ENCODE results near the gene CFAP92.

- PRO-cap, result no peak
- RAMPAGE, long total RNA, result no peak
Measured at GRCh38 chr3:128575638-128576293, 74.9 kb downstream of the RPN1 start.

GRCh38 chr3:128653518-128654493 is 3.2 kb upstream of the RPN1 start:
- PRO-cap, result no peak
- RAMPAGE, long total RNA, result no peak

- PRO-cap, result no peak
- RAMPAGE, long total RNA, result no peak
Measured at GRCh38 chr3:128727470-128728147, 1.6 kb downstream of the RAB7A start.

GRCh38 chr3:128742672-128743274 is 16.8 kb downstream of the RAB7A start:
- PRO-cap, result no peak
- RAMPAGE, long total RNA, result no peak

DNA sequence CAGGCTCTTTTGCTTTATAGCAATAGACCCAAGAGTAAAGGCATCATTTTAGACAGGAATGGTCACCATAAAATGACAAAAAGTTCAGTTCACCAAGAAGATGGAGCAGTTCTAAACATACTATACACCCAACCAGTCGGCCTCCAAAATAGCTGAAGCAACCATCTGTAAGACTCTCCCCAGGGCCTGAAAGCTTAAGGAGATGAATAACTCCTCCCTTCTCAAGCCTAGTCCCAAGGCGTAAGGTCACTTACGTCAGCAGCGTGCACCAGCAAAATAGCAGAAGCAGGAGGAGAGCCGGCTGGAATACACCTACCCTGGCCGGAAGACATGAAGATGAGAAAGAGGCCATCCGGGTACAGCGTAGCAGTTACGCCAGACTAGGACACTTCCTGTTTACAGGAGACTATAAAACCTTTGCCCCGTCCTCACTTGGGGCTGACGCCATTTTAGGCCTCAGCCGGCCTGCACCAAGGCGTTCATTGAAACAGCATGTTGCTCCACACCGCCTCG is 2.6 kb downstream of the CFAP92 start:
- PRO-cap, result no peak
- RAMPAGE, long total RNA, result no peak

DNA sequence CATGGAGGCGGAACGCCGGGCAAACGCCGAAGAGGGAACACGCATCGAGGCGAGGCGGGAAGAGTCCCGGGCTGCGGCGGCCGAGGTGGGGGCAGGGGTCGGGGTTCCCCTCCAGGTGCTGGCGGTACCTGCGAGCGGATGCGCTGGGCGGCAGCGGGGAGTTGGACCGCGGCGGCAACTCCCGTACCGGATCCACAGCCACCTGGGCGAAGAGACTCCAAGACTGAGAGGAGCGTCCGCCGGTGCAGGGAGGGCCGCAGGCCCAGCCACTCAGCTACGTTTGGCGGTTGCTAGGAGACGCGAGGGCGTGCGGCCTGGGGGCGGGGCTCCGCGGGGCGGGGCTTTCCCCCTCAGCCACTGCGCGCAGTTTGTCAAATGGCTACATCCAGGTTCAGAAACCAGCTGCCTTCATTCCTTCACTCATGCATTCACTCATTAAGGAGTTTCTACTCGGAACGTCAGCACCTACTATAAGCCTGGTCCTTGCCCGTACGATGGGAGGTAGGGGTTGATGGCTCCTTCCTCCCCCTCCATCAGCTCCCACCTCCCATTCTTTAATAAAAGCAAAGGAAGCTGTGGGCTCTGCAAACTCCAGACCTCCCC is at the start of gene CFAP92:
CFAP92 (minus strand) TSS at position 225 of the 603 bp plus-strand sequence.
- PRO-cap, result no peak
- RAMPAGE, long total RNA, result no peak

- PRO-cap, result no peak
- RAMPAGE, long total RNA, result no peak
Measured at GRCh38 chr3:129001776-129002513, 841 bp downstream of the EFCC1 start.

- PRO-cap, result no peak
- RAMPAGE, long total RNA, result no peak
Measured at GRCh38 chr3:129003615-129004282, 2.6 kb downstream of the EFCC1 start.

- PRO-cap, result no peak
- RAMPAGE, long total RNA, result no peak
Measured at GRCh38 chr3:129116498-129117163, 5.0 kb downstream of the RAB43 start.

DNA sequence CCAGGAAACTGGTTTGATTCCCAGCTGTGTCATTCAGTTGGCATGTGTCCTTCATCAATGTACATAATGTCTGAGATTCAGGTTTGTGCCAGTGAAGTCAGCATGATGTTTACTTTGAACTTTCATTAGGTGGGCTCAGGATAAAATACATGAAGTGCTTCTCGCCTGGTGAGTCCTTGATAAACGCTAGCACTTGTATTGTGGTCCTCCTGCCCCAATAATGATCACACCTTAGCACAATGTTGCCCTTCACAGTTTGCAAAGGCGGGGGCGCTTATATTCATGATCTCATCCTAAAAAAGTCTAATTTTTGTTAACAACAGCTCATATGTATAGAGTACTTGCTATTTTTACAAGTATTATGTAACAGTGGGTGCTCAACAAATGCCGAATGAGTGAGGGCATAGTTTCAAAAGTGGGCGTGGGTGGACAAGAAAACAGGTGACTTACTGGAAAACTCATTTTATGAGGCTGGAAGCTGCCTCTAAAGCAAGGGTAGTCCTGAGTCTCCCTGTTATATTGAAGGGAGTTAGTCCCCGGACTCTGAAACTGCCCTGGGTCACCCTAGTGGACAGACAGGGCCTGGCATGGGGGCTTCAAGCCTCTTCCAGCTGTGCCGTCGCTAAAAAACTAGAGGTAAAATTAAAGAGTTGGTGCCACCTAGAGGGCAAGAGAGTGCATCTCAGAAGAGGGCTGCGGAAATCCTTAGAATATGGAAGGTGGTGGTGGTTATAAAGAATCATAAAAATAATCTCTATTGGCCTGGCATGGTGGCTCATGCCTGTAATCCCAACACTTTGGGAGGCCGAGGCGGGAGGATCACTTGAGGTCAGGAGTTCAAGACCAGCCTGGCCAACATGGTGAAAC is 3.9 kb upstream of the COPG1 start:
- PRO-cap, result no peak
- RAMPAGE, long total RNA, result no peak

DNA sequence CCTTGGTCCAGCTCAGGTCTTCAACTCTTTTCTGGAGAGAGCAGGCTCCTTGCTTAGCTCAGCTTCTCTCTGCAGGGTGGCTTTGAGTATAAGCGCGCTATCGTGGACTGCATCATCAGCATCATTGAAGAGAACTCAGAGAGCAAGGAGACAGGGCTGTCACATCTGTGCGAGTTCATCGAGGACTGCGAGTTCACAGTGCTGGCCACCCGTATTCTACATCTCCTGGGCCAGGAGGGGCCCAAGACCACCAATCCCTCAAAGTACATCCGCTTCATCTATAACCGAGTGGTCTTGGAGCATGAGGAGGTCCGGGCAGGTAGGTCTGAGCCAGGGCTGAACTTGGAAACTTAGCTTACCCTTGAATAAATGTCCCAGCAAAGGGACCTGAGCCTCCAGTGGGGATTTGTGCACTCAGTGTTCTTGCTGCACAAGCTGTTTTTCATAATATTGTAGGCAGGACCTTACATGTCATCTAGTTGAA is 13.2 kb upstream of the HMCES start:
- PRO-cap, result no peak
- RAMPAGE, long total RNA, result no peak

- PRO-cap, result bidirectional peak, plus-strand start at chr3:129278204, minus-strand start at chr3:129278100
- RAMPAGE, long total RNA, result no peak
Measured at GRCh38 chr3:129277904-129278265, 785 bp upstream of the HMCES start.

GRCh38 chr3:129370391-129371559 is 54.7 kb upstream of the H1-10 start:
- PRO-cap, result no peak
- RAMPAGE, long total RNA, result no peak

GRCh38 chr3:129399905-129400394 is 28.5 kb downstream of the EFCAB12 start:
- PRO-cap, result no peak
- RAMPAGE, long total RNA, result no peak

DNA sequence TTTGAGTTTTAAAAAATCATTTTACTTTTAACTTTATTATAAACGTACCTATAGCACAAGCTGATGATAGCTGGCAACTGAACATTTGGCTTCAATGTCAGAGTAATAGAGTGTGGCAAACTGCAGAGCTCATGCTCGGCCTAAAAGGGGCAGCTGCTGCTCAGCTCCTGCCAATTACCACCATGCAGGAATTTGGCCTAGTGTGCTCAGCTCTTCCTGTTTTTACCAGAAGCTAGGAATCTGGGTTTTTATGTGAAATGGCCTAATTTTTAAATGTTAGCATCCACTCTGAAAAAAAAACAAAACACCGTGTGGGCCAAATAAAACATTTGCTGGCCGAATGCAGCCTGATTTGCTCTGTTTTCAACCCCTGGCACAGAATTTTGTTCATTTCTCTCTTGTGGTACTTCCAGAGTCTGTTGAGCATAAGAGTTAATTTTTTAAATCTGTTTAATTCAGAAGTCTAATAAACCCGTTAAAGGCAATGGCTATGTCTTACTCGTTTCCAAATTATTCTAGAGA is 1.8 kb downstream of the IFT122 start:
- PRO-cap, result no peak
- RAMPAGE, long total RNA, result no peak

- PRO-cap, result no peak
- RAMPAGE, long total RNA, result no peak
Measured at GRCh38 chr3:129526047-129526684, 2.3 kb upstream of the RHO start.

DNA sequence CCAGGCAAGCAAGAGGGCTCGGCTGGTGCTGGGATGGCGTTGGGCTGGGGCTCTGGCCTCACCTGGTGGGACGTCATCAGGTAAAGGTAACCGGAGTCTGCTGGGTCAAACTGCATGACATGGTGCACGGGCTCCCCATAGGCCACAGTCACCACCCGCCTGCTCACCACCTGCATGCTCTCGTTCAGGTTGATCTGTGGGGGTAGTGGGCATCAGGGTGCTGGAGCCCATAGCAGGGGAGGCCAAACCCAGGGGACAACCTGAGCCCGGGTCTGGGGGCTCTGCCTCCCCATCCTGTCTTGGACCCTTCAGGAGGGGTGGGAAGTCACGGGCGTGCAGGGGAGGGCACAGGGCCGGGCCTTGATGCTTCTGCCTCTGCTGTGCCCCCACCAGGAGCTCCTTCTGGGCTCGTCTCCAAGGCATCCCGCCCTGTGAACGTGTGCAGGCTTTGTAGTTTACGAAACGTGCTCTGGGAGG is 19.9 kb downstream of the PLXND1 start:
- PRO-cap, result no peak
- RAMPAGE, long total RNA, result no peak

- PRO-cap, result no peak
- RAMPAGE, long total RNA, result no peak
Measured at GRCh38 chr3:129587003-129587560, 19.4 kb downstream of the PLXND1 start.

DNA sequence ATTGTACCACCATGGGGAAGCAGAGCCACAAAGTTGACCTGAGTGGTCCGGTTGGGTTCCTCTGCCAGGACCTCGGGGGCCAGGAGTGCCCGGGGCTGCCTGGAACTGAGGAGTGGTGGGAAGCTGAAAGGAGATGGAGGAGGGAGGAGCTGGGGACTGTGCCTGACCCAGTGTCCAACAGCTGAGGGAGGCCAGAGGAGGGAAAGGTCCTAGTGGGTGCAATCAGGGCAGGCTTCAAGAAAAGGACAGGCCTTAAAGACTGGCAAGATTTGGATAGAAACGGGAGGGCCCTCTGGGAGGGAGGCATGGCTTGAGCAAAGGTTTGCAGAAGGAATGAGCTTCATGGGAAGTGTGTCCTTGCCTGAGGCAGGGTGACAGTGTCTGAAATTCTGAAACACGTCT is 32.1 kb upstream of the TRH start:
- PRO-cap, result no peak
- RAMPAGE, long total RNA, result no peak

- PRO-cap, result unidirectional peak, minus-strand start at chr3:130111463
- RAMPAGE, long total RNA, result no peak
Measured at GRCh38 chr3:130111345-130111948, 29.8 kb downstream of the ALG1L2 start.

Data from Karpas-422 (cell line).